Temporal lobe (tissue), 2 donors: ENCODE measurements around a stretch of chr2.

GRCh38 chr2:167186863-167187689, 105.7 kb upstream of the B3GALT1 start:
- RAMPAGE, long total RNA: no peak

- RAMPAGE, long total RNA: no peak
Observed at GRCh38 chr2:167250332-167251133, 42.3 kb upstream of the B3GALT1 start.

DNA sequence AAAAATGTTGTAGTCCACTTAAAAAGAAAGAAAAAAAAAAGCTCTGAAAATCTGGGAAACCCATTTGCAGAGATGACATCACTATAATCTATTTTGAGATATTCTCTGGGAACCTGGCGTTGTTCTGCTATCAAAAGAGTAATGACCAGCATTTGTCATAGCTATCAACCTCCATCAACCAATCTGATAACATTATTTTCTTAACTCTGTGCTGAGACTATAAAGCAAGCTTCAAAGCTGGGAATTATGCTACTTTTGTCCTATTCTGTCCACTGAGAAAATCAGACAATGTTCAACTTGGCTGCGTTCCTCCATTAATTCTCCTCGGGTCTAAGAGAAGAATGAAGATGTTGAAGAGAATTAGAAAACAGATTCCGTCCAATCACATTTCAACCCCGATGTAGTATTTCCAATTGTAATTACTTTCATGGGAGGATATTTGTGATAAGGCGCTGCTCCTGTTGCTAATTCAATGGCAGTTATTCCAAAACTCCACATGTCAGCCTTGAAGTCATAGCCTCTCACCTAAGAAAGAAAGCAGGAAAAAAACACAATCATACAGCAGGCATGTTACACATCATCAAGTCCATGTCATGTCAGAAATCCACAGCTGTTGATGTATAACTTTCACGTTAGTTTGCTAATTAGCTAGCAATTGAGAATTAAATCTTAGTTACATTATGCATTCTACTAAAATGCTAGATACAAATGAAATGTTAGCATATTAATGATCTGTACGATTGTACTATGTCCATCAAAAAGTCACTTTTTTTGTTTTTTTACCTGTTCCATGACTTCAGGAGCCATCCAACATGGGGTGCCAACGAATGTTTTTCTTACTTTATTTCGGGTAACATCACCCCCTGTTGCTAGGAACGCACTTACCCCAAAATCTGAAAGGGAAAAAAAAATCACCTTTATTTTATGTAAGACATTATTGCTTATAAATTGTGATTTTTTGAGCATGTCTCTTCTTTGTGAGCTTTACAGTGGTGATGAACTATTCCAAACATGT, 107.2 kb downstream of the STK39 start:
- RAMPAGE, long total RNA: no peak

DNA sequence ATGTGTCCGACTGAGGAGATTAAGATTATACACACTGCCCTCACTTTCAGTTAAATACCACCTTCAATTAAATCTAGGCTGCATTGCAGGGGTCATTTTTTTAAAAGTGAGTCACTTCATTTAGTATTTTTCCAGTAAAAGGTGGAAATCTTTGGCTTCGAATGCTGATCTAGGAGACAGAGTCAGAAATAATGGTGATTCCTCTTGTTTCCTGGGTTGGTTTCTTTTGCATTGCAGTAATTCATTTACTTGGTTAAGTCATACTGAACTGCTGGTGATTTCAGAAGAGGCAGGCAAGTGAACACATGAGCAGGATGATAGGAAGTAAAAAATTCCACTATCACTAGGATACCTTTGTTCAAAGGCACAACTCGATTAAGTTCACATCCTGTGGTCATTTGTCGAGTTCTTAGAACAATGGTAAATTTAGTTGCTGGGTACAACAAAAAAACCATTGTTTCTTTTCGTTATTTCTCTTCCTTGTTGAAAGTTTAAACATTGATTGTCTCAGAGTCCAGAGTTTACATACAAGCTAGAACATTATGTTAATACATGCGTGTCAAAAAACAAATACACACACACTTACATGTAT, 26.5 kb downstream of the STK39 start:
- RAMPAGE, long total RNA: no peak

GRCh38 chr2:168478062-168478709, 22.1 kb downstream of the CERS6 start:
- RAMPAGE, long total RNA: no peak

DNA sequence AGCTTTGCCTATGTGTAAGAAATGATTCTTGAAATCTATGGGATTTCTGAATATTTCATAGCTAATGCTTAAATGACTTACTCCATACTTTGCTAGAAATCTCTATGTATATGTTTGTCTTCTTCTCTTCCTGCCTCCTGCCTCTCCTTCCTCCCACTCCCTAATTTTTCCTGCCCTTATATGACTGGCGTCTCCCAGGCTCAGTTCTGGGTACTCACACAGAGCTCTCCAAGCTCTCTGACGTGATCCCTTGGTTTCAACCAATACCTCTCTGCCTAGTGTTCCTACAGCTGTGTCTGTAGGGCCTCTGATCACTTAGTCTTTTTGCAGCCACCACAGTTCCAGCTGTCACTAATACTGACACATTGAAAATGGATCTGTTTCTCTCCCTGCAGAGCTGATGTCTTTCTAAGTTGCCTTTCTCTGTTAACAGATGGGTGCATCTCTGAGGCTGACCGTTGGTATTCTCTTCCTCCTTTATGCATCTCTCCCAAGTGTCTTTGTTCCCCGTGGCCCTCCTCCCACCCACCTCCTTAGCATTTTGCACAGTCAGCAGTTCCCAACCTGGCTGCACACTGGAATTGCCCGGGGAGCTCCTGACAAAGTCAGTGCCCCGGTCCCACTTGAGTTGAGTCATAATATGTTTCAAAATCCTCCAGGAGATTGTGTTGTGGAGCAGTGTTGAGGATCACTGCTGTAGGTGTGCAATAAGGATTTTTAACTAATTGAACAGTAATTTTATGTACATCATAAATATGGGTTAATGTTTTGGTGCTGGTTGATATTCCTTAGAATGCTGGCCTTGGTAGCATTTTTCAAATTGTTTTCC, 62.5 kb downstream of the CERS6 start:
- RAMPAGE, long total RNA: no peak

GRCh38 chr2:169363386-169364012, 1.2 kb upstream of the LRP2 start:
- RAMPAGE, long total RNA: no peak

GRCh38 chr2:169570131-169570768, 3.4 kb downstream of the FASTKD1 start:
- RAMPAGE, long total RNA: no peak

- RAMPAGE, long total RNA: no peak
Observed at GRCh38 chr2:169649161-169649556, 45.0 kb downstream of the CFAP210 start.

- RAMPAGE, long total RNA: no peak
Observed at GRCh38 chr2:169735481-169736151, 2.0 kb downstream of the KLHL23 start.

DNA sequence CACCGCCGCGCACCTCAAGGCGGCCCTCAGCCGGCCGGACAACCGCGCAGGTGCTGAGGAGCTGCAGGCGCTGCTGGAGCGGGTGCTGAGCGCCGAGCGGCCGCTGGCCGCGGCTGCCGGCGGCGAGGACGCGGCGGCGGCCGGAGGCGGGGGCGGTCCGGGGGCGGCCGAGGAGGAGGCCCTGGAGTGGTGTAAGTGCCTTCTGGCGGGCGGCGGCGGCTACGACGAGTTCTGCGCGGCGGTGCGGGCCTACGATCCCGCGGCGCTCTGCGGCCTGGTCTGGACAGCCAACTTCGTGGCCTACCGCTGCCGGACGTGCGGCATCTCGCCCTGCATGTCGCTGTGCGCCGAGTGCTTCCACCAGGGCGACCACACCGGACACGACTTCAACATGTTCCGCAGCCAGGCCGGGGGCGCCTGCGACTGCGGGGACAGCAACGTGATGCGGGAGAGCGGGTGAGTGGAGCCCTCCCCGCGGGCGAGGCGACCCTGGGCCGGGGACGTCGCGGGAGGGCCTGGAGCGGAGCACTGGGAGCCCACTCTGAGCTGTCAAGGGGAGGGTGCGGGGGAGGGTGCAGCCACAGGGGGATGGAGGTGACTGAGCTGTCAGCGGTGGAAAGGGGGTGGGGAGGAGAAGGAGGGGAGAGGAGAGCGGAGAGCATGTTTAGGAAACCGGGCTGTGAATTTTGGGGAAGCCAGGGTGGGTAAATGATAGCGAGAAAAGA, 505 bp downstream of the UBR3 start:
- RAMPAGE, long total RNA: no peak

GRCh38 chr2:169920566-169921450, 93.6 kb downstream of the UBR3 start:
- RAMPAGE, long total RNA: no peak

GRCh38 chr2:170000281-170000918, 173.1 kb downstream of the UBR3 start:
- RAMPAGE, long total RNA: no peak

DNA sequence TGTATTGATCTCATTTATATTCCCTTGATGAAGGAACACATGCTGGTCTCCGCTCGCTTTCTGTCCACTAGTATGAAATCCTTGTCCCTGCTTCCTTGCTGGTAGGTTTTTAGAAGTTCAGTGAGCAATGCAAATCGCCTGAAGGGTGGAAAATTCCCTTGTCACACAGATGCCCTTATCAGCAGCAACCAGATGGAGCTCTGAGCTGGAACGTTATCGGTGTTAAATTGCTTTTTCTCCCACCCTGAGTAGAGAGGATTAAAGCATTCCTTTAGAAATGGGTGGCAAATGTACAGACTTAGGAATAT, 164.1 kb upstream of the MYO3B start:
- RAMPAGE, long total RNA: no peak

DNA sequence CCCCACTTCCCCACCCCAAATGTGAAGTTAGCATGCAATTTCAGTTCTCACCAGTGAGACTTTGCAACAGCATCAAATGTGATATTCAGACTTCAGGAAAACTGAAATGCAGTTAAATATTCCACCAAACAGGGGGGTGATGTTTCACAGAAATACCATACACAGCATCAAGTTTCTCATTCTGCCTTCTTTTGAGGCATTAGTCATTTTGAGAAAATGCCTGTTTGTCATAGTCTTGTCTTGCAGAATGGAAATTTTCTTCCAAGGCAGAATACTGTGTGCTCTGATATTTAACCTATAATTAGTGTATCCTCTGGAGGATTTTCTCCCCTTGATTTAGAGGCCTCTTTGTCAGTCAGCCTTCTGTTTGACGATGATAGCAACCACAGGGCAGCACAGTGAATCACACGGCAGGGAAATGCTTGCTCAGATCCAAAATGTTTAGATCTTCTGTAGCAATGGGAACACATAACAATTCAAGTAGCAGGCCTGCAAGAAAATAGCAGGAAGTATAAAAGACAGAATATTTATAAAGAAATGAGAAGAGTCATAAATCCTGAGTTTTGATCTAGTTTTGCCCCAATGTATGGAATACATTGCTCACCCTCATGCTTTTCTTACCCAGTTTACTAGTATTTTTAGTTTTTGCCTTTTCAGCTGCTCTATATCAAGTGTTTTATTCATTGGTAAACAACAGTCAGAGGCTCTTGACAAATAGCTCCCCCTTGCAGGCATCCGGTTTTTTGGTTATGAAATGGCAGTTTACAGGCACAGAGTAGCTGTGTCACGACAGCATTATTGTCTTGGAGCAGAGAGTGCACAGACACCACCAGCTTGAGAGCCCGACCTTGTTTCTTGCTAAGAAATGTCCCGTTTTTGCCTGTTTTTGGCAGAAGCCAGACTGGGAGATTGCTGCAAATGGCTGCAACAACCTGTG, 185.0 kb downstream of the MYO3B start:
- RAMPAGE, long total RNA: no peak

DNA sequence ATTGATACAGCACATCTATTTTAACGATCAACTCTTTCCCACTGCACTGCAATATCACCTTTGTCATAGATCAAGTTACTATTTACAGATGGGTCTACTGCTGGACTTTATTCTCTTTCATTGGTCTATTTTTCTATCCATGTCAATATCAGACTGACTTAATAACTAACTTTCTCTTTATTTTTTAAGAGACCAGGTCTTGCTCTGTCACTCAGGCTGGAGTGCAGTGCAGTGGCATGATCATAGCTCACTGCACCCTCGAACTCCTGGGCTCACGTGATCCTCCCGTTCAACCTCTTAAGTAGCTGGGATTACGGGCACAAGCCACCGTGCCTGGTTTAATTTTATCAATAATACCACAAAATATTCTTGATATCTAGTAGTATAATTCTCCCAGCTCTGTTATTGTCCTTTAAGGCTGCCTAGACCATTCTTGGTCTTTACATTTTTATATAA, 71.2 kb downstream of the TLK1 start:
- RAMPAGE, long total RNA: no peak

DNA sequence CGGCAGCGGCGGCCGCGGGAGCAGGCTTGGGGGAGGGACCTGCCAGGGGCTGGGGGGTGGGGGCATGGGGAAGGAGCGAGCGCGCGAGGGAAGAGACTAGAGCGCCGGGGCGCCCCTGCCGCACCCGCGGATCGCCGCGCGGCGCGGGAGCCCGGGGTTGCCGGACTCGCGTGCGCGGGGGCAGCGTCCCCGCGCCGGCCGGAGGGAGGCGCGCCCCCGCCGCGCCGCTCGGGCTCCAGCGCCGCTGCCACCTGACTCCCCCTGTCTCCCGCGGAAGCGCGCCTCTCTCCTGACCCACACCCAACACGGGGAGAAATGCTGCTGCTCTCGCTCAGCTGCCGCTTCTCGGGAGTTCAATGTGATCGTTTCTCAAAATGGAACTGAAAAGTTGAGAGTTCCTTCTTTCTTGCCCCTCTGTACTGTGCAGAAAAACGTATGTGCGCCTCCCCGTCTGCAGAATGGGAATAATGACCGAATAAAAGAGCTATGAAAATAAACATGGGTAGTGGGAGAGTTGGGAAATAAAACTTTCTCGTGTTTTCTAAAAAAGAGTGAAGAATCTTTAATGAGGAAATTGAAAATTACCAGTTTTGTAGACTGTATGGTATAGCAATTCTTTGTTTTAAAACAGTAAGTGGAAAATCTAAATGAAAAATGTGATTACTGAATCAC, 429 bp upstream of the TLK1 start:
- RAMPAGE, long total RNA: no peak

DNA sequence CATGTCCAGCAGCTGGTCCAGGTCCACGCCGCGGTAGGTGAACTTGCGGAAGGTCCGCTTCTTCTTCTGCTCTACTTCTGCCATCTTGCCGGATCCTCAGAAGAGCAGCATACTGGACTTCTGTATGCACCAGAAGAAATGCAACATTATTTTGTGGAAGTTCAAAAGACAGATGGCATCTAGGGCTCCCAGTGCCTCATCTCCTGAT, 4.7 kb upstream of the CYBRD1 start:
- RAMPAGE, long total RNA: no peak

DNA sequence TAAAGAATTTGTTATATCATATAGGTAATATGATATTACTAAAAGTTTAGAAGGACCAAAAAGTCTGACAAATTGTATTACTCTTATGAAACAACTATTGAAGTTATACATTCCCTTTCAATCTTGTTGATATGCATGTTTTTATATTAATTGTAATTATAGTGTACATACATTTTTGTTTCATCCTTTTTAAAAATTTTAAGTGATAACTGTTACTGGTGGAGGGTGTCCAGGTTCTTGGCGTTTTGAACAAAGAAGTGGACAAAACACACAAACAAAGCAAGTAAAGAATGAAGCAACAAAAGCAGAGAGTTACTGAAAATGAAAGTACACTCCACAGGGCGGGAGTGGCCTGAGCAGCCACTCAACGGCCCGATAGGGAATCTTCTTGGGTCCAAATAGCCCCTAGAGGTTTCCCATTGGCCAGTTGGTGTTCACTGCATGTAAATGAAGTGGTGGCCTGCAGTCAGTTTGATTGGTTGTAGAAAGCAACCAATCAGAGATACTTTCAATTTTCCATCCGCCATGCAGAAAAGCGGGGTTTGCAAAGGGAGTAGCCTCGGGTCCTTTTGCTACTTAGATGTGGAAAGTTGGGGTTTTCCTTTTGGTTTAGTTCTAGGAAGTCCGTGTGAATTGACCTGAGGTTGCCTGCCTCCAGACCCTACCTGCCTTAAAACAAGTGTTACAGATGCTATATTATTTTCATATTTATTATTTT, 31.5 kb downstream of the CYBRD1 start:
- RAMPAGE, long total RNA: no peak

GRCh38 chr2:171700897-171701556, 13.8 kb downstream of the DYNC1I2 start:
- RAMPAGE, long total RNA: no peak